Neural crest cell (in vitro differentiated cells): ENCODE data around the gene MAL.

- PRO-cap, result no peak
Measured at GRCh38 chr2:88547797-88548049, 23.3 kb downstream of the TEX37 start.

DNA sequence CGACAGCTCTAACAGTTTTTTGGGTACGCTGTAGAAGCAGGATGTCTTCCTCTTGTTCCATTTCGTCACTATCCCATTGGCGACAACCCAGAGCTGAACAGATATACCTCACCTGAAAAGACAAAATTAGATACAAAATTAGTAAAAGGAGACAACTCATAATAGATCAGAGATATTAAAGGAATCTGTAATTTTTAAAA, 34.1 kb downstream of the EIF2AK3 start:
- PRO-cap, result no peak

DNA sequence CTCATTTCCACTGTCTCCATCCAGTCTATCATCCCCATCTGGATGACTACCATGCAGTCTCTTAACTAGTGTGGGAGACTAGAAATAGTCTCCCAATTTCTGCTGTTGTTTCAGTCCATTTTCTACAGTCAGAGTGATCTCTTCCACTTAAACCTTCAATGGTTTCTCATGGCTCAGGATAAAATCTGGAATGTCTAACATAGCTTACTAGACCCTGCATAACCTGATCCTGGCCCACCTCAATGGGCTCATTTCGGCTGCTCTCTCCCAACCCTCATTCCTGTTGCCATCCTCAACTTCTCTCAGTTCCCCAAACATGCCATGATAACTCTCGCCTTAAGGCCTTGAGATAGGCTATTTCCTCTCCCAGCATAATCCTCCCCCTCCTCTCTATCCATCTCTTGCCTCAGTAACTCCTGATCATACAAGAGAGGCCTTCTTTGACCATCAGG, 23.2 kb downstream of the EIF2AK3 start:
- PRO-cap, result no peak

DNA sequence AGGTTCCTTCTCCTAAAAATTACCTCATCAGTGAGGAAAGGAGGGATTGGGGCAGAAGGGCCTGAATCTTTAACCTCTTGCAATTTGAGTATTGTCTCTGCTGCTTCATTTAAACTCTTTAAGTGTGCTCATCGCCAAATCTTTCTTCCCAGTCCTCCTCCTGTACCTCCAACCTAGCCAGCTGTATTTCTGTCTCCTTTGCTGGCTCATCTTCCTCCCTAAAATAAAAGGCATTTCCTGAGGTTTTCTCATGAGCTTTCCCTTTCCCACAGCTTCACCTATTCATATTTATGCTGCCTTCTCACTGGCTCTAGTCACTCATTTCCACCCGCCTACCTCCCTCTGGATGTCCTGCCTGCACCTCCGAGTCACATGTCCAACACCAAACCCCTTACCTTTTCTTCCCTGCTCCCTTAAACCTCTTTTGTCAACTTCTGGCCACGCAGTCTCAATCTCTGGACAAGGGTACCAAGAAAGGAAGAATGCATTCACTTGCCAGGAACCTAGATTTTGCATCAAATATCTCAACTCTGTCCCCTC, 2.8 kb downstream of the EIF2AK3 start:
- PRO-cap, result no peak

DNA sequence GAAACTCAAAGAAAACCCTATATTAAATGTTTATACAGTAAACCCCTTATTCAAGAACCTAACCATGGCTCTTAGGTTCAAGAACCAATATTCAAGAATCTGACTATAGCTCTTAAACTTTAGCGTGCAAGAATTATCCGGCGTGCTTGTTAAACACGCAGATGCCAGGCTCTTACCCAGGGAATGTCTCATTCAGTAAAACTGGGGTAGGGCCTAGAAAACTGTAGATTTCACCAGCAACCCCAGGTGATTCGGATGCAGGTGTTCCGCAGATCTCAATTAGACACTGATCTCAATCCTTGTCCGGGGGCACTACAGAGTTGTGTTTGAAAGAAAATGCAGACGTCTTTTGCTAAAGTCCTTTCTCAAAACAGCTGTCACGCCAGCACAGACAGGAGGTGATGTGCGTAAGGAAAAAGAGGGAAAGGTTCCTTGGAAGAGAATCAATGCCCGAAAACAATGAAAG, 1.0 kb downstream of the EIF2AK3 start:
- PRO-cap, result no peak

- PRO-cap, result no peak
Measured at GRCh38 chr2:88751959-88752353, 60.5 kb downstream of the RPIA start.

- PRO-cap, result no peak
Measured at GRCh38 chr2:88766405-88766926, 75.0 kb downstream of the RPIA start.

DNA sequence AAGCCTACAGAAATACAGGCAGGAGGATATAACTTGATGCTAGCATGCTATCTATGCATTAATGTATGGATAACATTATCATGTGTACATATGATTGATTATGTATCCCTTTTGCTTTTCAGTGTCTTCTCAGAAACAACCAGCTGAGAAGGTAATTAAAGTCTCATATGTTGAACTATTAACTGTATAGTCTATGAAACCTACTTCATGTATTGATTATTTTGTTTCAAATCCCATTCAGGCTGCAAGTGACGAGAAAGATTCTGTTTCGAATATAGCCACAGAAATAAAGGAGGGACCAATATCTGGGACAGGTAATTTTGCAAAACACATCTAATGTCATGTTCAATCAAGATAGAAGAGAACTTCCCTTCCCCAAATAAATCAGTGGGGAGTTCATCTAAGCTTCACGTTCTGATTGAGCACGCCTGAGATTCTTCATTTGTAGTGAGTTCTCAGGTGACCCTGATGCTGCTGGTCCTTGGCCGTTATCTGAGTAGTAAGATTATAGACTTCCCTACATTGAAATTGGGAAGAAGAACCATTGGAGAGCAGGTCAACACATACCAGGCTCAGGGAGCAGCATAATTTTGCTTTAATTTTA, 91.2 kb downstream of the RPIA start:
- PRO-cap, result no peak

DNA sequence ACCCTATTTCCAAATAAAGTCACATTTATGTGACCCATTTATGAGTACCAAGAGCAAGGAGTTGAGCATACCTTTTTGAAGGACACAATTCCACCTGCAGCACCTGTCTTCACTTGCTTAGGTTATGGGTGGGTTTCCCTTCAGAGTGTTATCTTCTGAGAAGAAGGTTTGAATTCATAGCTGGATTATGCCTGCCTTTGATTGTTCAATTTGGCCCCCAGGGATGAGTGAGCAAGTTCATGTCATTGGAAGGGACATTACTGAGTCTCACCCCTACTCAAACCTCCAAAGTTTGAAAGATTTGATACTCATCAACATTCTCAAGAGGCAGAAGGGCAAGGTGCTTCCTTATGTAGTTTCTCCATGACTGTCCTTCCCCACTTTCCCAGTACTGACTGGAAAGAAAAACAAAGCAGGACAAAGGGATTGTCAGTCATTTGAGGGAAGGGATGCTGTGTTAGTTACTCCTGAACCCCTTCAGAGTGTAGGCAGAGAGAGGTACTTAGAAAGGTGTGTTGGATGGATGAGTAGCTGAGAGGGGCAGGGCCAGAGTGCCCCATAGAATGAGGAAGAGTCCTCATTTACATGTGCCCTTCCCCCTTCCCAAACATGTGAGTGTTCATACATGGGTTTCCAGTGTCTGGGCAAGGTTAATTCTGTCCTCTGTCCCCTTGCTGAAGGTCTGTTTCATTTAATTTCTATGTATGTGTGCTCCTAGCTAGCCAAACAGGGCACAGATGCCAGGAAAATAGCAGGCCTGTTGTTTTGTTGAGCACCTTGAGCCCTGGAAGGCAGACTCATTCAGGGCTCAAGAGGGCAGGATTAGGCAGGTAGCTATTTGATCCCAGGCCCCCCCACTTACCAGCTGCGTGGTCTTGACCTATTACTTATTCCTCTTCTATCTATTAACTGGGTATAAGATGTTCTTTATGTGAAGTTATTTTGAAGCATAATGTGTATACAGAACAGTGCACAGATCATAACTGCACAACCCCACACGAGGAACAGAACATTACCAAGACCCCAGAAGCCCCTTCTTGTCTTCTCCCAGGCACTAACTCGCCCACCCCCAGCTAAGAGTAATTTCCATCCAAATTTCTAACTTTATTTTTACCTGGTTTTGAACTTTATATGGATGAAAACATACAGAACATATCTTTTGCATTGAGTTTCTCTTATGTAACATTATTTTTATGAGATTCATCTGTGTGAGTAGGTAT, 164.0 kb downstream of the RPIA start:
- PRO-cap, result no peak

DNA sequence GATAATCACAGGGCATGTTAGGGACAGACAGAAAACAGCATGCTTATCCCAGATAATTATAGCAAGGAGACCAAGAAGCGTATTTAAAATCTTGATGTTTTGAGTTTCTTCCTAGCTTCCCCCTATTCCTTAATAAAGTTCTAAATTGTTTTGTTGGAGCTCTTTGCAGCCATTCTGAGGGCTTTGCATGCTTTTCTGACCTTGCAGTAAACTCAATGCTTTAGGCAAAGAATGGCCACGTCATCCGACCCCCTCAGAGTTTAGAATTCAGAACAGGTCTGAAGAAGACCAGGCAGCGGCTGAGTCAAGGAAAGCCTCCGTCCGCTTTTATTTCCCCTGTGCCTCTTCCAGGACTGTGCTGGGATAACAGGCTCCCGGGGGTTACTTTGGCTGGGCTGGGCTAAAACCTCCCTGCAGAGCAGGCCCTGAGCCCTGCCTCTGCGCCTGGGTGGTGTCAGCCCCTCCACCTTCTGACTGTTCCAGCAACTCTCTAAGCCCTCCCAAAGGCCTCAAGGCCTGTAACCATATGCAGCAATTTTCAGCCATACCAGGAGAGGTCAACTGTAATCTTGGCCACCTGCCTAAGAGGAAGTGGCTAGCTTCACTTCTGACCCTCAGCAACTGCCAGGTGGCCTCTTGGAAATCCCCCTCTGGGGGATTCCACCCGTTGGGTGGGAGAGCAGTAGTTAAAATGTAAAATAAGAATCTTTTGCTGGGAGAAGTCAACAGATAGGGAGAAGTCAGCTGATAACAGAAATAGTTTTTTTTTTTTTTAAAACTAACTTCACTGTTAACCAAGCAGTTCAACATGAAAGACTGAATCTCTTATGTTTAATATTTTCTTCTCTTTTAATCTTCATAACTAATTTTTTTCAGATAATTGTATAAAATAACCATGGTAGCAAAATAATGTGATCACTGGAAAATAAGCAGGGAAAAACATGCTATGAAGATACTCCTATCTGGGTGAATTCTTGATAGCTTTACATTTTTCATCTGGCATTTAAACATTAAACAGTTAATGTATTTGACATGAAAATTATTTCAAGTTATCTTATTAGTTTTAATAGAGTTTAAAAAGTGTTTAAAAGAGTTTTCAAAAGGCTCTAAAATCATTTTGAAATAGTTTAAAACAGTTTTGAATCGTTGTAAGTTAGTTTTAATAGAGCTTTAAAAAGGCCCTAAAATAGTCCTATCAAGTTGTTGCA, 166.7 kb downstream of the RPIA start:
- PRO-cap, result no peak

DNA sequence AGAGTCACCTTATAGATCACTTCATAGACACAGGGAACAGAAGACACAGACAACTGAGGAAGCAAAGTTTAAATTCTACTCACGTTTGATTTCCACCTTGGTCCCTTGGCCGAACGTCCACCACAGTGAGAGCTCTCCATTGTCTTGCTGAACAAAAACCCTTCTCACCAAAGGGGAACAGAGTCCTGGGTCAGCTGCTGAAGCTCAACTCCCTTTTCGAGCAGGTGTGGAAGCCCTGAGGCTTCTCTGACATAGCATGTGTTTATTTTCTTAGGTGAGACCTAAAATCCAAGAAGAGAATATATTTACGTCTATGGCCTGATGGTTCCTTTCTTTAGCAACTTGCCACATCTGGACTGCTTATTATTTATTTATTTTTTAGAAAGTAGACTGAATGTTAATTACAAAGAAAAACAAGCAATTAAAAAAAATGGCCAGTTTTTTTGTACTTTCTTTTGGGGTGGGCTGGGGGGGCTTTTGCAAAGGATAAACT, 170.4 kb downstream of the RPIA start:
- PRO-cap, result no peak

DNA sequence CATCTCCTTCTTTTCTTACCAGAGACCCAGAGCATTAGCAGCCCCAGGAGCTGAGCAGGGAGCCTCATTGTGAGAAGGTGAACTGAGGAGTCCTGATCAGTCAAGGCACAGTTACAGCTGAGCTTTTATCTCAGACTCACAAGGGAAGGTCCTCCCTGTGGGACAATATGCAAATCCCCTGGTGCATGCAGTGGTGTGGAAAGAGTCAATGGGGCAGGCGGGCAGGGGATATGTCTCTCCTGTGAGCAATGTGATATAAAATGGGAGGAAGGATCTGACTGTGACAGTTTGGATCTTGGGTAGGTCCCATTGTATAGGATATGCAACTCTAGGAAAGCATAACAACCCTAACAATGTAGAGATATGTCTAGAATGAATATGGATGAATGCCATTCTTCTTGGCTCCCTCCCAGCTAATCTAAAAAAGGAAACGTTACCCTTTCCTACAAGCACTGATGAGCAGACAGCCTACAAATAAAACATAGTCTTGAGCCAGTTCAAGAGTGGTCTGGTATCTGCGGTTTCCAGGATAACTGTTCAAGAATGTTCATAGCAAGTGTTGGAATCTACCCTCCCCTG, 531.0 kb downstream of the RPIA start:
- PRO-cap, result no peak

DNA sequence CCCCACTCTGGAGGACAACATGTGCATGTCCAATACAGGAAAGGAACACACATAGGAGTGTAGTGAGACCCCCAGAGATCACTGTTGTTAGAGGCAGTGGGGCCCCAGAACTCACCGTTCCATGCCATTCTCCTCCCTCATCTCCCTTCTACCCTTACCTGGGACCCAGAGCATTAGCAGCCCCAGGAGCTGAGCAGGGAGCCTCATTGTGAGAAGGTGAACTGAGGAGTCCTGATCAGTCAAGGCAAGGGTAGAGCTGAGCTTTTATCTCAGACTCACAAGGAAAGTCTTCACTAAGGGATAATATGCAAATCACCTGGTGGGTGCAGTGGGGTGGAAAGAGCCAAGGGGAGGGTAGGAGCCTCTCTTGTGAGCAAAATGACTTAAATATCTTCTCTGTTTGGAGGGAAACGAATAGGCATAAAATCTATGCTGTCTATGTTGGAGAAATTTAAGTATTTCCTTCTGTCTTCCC, 553.9 kb downstream of the RPIA start:
- PRO-cap, result no peak

DNA sequence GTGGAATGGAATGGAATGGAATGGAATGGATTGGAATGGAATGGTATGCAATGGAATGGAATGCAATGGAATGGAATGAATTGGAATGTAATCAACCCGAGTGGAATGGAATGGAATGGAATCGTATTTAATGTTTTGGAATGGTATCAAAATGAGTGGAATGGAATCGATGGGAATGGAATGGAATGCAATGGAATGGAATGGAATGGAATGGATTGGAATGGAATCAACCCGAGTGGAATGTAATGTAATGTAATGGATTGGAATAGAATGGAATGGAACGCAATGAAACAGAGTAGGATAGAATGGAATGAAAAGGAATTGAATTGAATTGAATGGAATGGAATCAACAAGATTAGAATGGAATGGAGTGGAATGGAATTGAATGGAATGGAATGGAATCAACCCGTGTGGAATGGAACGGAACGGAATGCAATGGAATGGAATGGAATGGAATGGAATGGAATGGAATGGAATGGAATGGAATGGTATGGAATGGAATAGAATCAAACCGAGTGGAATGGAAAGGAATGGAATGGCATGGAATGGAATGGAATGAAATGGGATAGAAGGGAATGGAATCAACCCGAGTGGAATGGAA, 1146.3 kb downstream of the RPIA start:
- PRO-cap, result no peak

DNA sequence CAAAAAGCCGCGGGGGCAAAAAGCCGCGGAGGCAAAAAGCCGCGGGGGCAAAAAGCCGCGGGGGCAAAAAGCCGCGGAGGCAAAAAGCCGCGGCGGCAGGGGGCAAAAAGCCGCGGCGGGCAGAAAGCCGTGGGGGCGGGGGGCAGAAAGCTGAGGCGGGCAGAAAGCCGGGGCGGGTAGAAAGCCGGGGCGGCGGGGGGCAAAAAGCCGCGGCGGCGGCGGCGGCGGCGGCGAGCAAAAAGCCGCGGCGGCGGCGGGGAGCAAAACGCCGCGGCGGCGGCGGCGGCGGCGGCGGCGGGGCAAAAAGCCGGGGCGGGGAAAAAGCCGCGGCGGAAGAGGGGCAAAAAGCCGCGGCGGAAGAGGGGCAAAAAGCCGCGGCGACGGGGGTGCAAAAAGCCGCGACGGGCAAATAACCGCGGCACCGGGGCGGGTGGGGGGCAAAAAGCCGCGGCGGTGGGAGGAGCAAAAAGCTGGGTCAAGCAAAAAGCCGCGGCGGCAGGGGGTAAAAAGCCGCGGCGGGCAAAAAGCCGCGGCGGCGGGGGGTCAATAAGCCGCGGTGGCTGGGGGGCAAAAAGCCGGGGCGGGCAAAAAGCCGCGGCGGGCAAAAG, 1633.1 kb downstream of the RPIA start:
- PRO-cap, result no peak

DNA sequence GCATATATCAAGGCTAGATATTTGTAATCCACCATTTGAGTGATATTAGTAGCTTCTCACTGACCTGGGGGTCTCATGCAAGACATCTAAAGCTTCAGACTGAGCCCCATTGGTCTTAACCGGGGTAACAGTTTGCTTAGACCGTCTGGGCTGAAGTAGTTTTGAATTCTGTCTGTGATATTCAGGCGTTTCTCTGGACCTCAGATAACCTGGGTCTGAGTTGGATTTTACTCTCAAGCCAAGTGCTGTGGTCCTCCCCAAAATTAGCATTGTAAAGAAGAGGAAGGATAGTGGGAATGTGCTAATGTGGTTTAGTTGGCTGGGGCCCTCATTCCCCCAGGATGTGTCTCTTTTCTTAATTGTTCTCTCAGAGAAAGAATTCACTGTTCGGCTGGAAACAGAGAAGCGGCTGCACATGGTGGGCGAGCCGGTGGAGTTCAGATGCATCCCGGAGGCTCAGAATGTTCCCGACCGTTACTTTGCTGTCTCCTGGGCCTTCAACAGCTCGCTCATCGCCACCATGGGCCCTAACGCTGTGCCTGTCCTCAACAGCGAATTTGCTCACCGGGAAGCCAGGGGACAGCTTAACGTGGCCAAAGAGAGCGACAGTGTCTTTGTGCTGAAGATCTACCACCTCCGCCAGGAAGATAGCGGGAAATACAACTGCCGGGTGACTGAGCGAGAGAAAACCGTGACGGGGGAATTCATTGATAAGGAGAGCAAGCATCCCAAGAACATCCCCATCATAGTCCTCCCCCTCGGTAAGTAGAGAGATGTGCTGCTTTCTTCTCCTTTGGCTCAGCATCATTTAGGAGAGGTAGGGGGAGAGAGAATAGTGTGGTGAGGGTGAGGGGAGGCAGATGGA, 2842.4 kb upstream of the AQP7B start:
- PRO-cap, result bidirectional peak, plus-strand start at position 412 of the sequence, minus-strand start at position 244 of the sequence; bidirectional peak, plus-strand start at position 707 of the sequence, minus-strand start at position 537 of the sequence

DNA sequence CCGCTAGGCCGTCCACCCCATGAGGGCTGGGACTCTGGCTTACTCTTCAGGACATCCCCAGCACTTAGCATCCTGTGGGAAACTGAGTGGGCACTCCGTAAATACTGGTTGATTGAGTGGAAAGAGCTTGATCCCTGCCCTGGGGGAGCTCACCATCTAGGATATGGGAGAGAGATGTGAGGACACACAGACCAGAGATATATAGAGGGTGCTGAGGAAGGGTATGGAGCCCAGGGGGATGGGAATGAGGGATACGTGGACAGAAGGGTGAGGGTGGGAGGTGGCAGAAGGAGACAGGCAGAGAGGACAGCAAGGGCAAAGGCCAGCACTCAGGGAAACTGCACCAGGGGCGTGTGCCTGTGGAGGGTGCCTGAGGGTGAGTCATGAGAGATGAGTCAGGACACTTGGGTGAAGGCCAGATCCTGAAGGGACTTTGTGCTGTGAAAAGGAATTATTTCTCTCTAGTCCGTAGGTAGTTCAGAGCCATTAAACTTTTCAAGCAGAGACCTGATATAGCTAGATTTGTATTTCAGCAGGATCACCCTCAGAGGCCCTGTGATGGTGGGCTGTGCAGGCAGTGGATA, 2820.8 kb upstream of the AQP7B start:
- PRO-cap, result no peak

DNA sequence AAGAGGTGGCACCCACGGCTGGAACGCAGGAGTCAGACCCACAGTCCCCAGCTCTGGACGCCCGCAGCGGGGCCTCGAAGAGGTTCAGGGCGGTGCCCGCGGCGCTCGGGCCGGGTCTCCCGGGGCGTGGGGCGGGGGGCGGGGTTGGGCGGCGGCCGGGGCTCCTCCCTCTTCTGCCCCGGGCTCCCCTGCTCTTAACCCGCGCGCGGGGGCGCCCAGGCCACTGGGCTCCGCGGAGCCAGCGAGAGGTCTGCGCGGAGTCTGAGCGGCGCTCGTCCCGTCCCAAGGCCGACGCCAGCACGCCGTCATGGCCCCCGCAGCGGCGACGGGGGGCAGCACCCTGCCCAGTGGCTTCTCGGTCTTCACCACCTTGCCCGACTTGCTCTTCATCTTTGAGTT, at the start of gene MAL:
Gene MAL, plus strand, starts transcription at position 223 of the 399 bp plus-strand sequence.
- PRO-cap, result unidirectional peak, plus-strand start at position 223 of the sequence

DNA sequence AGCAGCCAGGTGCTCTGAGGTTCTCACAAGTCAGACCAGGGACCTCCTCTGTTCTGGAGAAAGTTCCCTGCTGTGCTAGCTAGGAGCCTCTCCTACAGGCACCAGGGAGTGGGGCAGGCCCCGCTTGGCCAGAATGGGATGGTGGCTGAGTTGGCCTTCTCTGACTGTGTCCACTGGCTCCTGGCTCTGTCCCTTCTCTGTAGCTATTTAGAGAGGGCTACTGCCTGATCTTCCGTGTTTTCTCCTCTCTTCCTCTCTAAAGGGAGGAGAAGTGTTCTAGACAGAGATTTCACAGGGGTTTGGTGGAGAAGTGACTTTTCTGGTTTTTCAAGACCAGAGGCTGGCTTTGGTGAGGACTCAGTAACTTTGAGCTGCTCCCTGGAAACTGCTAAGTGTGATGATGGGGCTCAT, 6.1 kb downstream of the MAL start:
- PRO-cap, result no peak

DNA sequence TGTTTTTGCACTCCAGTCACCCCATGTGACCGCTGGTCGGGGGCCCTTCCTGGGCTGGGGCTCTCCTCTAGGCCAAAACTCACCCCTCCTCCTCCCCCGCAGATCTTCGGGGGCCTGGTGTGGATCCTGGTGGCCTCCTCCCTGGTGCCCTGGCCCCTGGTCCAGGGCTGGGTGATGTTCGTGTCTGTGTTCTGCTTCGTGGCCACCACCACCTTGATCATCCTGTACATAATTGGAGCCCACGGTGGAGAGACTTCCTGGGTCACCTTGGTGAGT, 22.3 kb downstream of the MAL start:
- PRO-cap, result no peak